A375 (cell line): Measurements from ENCODE around the genes KLK6, KLK9, KLK11, KLK12, SIGLEC12 and ZNF841.

- RAMPAGE, long total RNA, result no peak
Observed at GRCh38 chr19:50969057-50970000, at the start of gene KLK6. TSS of gene KLK6 (minus strand) at chr19:50969591.

GRCh38 chr19:50975609-50976311 is 6.4 kb upstream of the KLK6 start:
- RAMPAGE, long total RNA, result no peak

- RAMPAGE, long total RNA, result no peak
Observed at GRCh38 chr19:51009427-51009793, at the start of gene KLK9. TSS of gene KLK9 (minus strand) at chr19:51009592.

GRCh38 chr19:51026403-51027412 is at the start of gene KLK11:
TSS of gene KLK11 (minus strand) at chr19:51026616.
- RAMPAGE, long total RNA, result no peak

DNA sequence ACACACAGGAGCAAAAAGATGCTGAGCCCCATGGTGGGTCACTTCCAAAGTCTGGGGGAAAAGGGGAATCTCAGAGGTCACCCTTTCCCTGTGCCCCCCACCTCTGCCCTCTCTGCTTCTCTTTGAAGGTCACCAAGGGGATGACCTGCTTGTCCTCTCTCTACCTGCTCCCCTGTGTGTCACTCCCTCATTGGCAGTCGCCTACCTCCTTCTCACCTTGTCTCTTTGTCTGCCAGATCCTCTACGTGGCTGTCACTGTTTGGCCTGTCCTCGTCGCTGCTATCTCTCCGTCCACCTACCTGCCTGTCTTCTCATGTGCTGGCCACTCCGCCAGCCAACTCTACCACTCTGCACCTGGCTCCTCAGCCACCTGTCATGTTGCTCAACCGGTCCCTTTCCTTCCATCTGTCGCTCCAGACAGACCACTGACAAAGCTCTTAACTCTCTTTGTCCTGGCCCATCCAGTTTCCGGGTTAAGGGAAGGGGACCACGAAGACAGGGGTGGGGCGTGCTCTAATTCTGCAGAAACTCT is at the start of gene KLK12:
Gene KLK12, minus strand, starts transcription at position 413 of the 532 bp plus-strand sequence.
- RAMPAGE, long total RNA, result no peak

- RAMPAGE, long total RNA, result no peak
Observed at GRCh38 chr19:51127552-51128299, 3.0 kb downstream of the SIGLEC9 start.

- RAMPAGE, long total RNA, result no peak
Observed at GRCh38 chr19:51210732-51211328, 14.1 kb upstream of the CD33 start.

DNA sequence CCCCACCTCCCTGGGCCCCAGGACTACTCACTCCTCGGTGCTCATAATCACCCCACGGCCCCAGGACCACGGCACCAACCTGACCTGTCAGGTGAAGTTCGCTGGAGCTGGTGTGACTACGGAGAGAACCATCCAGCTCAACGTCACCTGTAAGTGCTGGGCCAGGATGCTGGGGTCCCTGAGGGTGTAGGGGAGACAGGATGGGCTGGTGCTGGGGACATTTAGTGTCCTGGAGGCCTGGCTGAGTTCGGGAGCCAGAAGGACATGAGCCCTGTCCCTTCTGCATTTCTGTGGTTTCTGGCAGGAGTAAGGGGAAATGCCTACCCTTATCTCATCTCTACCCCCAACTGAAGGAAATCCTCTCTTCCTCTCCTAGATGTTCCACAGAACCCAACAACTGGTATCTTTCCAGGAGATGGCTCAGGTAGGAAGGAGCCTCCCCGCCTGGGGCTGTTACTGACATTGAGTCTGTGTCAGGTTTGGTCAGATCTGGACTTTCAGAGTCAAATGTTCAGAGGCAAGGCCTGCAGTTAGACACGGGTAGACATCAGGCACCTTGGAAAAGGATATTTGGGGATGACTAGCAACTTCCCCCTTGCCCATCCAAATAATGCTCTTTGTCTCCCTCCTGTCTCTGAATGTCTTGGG is 1.2 kb downstream of the CD33 start:
- RAMPAGE, long total RNA, result no peak

GRCh38 chr19:51365223-51365410 is 1.1 kb downstream of the ETFB start:
- RAMPAGE, long total RNA, result no peak

DNA sequence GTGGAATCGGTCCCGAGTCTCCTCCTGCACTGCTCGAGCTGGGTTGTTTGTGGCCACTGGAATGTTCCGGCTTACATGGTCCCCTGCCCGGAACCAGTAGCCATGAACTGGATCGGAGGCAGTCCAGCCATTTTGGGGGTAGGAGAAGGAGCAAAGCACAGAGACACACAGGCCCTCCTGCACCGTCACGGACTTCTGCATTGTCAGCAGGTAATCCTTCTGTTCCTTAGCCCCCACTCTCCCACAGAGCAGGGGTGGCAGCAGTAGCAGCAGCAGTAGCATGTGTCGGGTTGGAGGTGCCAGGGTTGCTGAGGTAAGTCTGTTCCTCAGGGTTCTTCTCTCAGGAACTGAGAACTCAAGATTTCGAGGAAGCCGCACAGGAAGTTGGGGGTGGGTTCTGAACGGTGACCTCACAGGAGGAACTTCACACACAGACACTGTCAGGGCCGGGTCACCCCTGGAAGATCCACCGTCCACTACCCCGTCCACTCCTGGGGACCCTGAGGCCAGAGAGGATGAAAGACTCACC is at the start of gene SIGLEC12:
Gene SIGLEC12, minus strand, starts transcription at position 349 of the 529 bp plus-strand sequence.
- RAMPAGE, long total RNA, result no peak

GRCh38 chr19:51593361-51593779 is 22.3 kb downstream of the ZNF175 start:
- RAMPAGE, long total RNA, result no peak

DNA sequence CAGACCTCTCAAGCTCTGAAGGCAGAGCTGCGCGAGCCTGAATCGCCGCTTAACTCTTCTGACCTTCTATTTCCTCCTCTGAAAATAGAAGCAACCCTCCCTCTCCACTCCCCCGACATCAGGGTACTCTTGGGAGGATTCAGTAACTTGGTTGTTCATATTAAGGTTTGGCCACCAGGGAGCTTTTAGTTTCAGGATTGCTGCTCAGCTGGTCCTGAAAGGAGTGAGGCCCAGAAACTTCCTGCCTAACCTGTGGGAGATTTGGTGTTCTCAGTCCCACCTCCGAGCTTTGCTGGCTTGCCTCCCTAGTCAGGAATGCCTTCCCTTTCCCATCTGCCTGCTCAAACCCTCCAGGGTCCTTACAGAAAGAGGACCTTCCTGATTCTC is 27.7 kb downstream of the SIGLEC5 start:
- RAMPAGE, long total RNA, result no peak

GRCh38 chr19:51647025-51647477 is 426 bp upstream of the SIGLEC14 start:
- RAMPAGE, long total RNA, result no peak

DNA sequence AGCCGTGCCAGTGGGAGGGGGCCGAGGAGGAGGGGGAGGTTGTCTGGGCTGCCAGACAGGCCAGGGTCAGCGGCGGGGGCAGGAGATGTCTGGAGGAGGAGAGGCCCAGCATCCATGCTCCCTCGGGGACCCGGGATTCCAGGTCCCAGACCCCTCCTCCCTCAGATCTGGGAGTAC is 3.2 kb upstream of the SPACA6 start:
- RAMPAGE, long total RNA, result no peak

DNA sequence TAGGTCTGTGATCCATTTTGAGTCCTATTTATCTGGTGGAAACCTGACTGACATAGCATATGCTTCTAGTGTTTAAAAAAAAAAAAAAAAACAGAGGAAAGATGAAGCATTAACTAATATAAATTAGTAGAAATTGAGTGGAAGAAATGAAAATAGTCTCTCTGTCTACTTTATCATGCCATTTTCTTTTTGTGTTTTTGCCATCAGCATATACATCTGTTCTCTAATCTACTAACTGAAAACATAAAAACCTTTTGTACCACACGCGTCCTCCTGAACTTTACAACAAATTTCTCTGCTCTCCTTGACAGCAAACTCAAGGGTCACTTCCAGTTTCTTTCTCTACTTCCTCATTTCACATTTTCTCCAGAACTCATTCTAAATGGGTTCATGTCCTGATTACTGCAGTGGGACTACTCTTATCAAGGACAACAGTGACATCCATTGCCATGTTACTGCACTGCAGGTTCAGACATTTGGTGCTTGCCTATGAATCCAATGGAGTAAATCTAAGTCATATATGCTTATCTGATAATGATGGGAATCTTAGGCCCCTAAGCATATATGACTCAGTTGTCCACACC is 35.2 kb downstream of the FPR3 start:
- RAMPAGE, long total RNA, result no peak

- RAMPAGE, long total RNA, result no peak
Observed at GRCh38 chr19:51903730-51904739, 782 bp downstream of the ZNF649 start.

DNA sequence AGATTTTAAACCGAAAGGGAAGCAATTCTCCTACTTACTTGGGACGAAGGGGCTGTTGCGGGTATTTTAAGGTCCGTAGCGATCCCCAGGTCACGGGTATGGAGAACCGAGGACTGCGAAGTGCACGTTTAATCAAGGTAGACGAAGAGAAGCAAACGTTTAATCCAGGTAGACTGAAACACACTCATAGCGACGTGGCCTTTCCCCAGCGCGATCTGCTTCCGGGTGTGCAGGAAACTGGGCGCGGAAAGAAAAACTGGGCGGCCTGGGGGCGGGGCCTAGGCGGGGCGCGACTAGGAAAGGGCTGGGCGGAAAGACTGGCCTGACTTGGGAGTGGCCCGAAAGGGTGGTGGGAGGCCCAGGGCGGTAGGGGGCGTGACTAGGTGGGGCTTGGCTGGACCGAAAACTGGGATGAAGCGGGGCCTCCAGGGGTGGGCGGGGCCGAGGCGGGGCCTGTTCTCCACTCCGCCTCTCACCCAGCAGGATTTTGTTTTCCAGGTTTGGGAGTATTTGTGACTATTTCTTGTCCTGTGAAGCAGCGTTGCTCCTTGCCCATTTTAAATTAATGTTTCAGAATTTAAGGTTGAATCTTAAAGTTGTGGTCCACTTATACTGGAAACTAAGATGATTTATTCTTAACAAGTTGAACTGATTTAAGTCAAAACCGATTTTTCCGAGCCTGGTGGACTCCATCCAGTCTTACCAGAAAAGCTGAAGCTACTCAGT is at the start of gene ZNF841:
Gene ZNF841, minus strand, starts transcription at position 229 of the 726 bp plus-strand sequence.
- RAMPAGE, long total RNA, result no peak

- RAMPAGE, long total RNA, result no peak
Observed at GRCh38 chr19:52111599-52112565, 16.3 kb upstream of the ZNF841 start.

DNA sequence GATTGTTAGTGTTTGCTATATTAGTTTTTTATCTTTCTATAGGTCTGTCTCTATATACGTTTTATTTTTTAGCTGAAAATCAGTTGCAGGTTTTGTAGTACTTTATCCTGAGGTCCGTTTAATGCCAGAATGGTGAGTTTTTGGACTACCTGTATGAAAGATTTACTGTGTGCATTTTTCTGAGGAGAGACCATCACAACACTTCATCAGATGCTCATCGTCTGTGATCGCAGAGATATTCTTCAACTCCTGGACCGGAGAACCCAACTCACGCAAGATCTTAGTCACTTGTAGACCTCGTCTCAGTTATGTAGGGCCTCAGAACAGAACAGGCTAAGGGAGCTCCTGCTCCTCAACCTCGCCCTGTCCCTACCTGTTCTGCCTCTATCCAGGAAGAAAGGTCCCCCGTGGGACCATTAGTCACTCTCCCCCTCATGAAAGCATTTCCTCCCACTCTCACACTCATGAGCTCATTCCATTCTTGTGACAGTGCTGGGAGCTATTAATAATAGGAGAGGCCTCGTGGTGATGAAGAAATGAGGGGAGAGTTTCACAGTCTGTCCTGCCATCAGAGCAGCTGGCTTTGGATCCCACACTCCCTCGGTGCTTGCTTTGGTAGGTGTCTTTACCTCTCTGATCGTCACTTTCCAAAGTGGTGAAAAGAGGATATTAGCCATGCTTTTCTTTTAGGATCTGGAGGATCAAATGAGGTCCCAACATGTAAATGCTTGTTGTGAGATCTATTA is 10.1 kb downstream of the PPP2R1A start:
- RAMPAGE, long total RNA, result no peak

- RAMPAGE, long total RNA, result no peak
Observed at GRCh38 chr19:52296520-52297092, 363 bp upstream of the ZNF480 start.